A172 (cell line): ENCODE data around the genes CLN5 and RBM26.

DNA sequence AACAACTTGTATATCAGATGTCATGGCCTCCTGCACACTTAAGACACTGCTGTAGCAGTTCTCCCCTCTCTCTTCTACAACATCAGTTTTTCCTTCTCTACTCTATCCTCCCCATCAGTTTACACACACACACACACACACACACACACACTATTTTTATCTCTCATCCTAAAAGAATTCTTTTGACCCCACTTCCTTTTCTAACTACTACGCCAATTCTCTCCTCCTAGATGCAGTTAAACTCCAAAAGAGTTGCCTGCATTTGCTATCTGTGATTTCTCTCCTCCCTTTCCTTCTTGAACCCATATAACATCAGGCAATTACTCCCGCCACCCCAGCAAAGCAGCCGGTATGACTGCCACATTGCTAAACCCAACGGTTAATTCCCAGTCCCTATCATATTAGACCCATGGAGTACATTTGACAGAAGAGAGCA lies 90.9 kb downstream of the TBC1D4 start:
- RAMPAGE, long total RNA = no peak

DNA sequence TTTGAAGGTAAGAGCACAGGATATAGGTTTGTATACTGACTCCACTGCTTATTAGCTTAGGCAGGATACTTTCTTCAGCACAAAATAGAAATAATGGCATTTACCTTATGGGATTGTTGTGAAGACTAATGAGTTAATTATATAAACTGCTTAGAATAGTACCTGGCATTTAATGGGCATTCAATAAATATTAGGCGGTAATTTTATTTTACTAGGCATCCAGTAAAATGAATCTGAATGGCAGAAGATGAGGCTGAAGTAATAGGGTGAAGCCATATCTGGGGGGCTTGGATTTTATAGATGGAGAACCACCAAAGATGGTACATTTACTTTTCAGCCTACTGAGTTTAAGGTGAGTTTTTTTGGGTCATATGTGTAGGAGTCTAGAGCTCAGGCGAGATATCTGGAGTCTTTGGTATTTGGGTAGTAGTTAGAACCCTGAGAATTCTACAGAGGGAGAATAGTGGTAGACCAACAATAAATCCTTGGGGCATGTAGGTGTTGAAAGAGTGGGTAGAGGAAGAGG lies 25.0 kb downstream of the UCHL3 start:
- RAMPAGE, long total RNA = no peak

GRCh38 chr13:75773184-75773757 lies 137.1 kb downstream of the LMO7 start:
- RAMPAGE, long total RNA = no peak

GRCh38 chr13:76798112-76798338 lies 88.2 kb downstream of the KCTD12 start:
- RAMPAGE, long total RNA = no peak

DNA sequence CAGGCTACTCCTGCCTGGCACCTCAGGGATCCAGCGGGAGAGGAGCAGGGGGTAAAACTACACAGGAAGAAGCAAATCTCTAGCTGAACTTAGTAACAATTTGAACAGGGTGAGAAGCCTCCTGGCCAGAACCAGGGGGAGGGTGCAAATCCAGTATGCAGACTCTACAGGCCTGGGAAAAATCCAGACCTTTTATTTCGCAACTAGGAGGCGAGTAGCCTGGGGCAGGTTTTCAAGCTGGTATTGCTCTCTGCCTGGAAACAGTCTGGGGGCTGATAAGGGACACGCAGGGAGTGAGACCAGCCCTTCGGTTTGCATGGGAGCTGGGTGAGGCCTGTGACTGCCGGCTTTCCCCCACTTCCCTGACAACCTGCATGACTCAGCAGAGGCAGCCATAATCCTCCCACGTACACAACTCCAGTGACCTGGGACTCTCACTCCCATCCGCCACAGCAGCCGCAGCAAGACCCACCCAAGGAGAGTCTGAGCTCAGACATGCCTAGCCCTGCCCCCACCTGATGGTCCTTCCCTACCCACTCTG lies 30.6 kb upstream of the ACOD1 start:
- RAMPAGE, long total RNA = no peak

DNA sequence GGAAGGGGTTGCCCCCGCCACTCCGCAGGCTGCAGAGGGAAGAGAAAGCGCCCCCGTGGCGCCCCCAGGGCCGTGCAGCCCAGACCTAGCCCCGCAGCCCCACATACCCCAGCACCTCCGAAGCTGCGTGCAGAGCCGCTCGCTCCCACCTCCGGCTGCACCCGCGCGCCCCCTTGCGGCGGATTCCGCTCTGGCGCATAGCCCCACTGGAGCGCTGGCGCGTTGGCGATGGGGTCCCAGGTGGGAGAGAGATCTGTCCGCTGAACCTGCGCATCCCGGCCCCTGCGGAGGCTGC lies 11.8 kb upstream of the CLN5 start:
- RAMPAGE, long total RNA = no peak

- RAMPAGE, long total RNA = no peak
These were observed at the start of gene CLN5 for GRCh38 chr13:76991819-76992250. Gene CLN5 (plus strand): TSS chr13:76992081.

- RAMPAGE, long total RNA = no peak
These were observed 563 bp downstream of the CLN5 start for GRCh38 chr13:76992251-76993037.

DNA sequence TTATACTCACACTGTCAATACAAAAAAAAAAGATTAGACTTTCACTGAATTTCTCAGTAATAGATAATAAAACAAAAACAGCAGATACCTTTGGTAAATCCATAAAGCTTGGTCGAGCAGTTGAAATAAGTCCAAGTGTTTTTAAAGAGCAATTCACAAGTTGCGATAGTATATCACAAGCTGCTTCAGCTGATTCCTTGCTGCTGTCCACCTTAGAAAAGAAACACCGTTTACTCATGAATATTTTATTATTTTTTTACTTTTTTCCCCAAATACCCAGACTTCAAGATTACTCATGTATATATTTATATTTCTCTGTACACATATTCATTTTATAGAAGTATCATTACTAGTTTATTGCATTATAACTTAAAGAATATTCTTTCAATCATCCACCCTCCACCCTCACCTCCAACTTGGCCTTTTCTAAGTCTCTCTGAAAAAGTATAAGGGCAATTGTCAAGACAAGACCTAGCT lies 8.4 kb downstream of the FBXL3 start:
- RAMPAGE, long total RNA = no peak

GRCh38 chr13:77067456-77067965 lies 40.6 kb upstream of the FBXL3 start:
- RAMPAGE, long total RNA = no peak

GRCh38 chr13:77097759-77098810 lies 71.1 kb upstream of the FBXL3 start:
- RAMPAGE, long total RNA = no peak

- RAMPAGE, long total RNA = no peak
These were observed 138.3 kb upstream of the FBXL3 start for GRCh38 chr13:77165218-77165706.

- RAMPAGE, long total RNA = no peak
These were observed 66.6 kb downstream of the MYCBP2 start for GRCh38 chr13:77260265-77260624.

GRCh38 chr13:77896479-77897018 lies 22.1 kb downstream of the EDNRB start:
- RAMPAGE, long total RNA = no peak

GRCh38 chr13:78596741-78597376 lies 6.5 kb downstream of the POU4F1 start:
- RAMPAGE, long total RNA = no peak

DNA sequence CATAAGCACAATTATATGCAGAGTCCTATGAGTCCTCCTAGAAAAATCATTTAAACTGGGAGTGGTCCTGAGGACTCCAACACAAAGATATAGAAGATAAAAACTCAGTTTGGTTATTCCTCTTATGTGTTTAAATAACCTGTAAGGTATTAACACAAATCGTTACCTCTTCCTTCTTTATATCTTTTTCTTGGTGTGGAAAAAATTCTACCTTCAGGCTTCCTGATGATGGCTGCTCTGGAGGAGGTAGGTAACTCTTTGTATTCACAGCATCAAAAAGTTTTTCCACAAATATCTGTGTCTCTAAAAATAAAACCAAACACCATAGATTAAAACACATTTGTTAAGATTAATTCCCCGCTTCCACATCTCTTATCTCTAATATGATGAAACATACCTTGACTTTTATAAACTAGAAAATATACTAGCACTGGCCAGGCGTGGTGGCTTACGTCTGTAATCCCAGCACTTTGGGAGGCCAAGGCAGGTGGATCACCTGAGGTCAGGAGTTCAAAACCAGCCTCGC lies 28.8 kb downstream of the RBM26 start:
- RAMPAGE, long total RNA = no peak

GRCh38 chr13:79402400-79403463 lies 3.3 kb downstream of the RBM26 start:
- RAMPAGE, long total RNA = no peak

DNA sequence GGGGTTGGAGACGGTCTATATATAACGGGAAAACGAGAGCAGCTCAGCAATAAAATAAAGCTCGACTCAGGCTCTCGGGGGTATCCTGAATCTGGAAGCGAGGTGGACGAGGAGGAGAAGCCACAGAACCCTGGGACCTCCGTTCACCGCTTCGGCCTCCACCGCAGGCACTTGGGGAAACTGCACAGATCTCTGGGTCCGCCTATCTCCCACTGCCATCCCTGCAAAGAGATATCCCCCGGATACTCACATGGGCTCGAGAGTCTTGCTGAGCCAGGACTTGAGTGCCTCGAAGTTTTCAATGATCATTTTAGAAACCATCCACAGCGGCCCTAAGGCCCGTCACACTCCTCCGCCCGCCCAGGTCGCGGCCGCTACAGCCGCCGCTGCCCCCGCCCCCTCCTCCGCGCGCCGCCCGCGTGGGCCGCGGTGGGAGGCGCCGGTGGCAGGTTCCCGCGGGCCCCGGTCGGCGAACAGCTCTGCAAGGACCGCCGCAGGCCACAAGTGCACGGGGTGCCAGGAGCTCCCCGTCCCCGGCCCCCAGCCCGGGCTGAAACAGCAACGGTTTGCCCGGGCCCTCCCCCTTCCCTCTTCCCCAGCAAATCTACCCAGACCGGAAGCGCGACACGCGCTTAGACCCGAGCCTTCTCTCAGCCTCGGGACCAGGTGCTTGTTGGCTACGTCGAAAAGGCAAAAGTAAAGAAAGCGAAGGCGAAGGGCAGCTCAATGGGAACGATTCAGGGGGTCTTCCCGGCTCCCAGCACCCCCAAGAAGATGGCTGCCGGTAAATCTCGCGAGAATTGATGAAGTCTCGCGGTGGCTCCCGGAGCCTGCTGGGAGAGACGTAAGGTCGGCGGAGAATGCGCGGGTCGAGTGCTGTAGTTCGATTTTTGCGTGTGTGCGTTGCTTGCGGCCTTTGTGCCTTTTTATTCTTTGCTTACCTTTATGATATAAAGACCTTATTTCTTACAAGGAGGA lies at the start of gene RBM26:
Gene RBM26, minus strand, starts transcription at position 802 of the 978 bp plus-strand sequence.
- RAMPAGE, long total RNA = no peak

DNA sequence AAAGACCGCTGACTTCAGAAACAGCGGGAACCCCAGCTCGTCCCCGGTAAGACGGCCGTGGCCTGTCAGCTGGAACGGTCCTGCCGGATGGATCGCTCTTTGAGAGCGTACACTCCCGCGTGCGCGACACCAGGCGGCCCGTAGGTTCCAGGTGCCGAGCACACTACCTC lies 262 bp upstream of the RBM26 start:
- RAMPAGE, long total RNA = no peak

DNA sequence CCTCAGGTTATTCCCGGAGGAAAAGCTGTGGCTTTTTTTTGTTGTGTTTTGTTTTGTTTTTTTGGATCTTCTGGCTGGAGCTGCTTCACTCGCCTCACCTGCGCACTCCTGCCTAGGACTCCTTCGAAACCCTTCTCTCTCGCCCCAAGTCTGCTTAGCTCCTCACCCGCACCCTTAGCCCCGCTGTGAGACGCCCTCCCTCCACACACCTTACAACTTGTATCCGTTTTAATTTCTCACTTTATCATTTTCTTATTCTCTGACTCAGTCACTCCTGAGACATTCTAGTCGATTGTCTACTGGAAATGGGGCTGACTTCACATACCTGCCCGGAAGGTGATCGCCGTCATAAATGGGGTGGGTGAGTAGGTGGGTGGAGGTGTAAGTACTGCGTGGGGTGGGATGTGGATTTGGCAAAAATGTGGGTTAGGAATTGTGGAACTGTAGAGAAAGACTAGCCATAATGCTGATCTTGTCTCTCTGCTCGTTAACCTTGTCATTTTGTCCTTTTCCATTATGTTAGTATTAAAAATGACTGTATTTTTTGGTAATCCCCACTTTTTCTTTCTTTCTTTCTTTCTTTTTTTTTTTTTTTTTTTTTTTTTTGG lies 739 bp downstream of the NDFIP2 start:
- RAMPAGE, long total RNA = no peak